ENCODE results near the genes SLC11A2, SMAGP and TMDD1.

GRCh38 chr12:50460863-50461490 lies 43.8 kb upstream of the DIP2B start:
- RRBS, result no CpG with 5 or more reads among the region's 7 CpGs

GRCh38 chr12:50575390-50575637 lies 70.5 kb downstream of the DIP2B start:
- RRBS, result no CpG with 5 or more reads among the region's 3 CpGs

GRCh38 chr12:50614237-50614815 lies 109.5 kb downstream of the DIP2B start:
- RRBS, result no CpG with 5 or more reads among the region's 4 CpGs

- RRBS, result no CpG with 5 or more reads among the region's 8 CpGs
Measured at GRCh38 chr12:50689188-50689839, 74.6 kb upstream of the ATF1 start.

- RRBS, result no CpG with 5 or more reads among the region's 1 CpG
Measured at GRCh38 chr12:50786711-50787345, 22.9 kb downstream of the ATF1 start.

DNA sequence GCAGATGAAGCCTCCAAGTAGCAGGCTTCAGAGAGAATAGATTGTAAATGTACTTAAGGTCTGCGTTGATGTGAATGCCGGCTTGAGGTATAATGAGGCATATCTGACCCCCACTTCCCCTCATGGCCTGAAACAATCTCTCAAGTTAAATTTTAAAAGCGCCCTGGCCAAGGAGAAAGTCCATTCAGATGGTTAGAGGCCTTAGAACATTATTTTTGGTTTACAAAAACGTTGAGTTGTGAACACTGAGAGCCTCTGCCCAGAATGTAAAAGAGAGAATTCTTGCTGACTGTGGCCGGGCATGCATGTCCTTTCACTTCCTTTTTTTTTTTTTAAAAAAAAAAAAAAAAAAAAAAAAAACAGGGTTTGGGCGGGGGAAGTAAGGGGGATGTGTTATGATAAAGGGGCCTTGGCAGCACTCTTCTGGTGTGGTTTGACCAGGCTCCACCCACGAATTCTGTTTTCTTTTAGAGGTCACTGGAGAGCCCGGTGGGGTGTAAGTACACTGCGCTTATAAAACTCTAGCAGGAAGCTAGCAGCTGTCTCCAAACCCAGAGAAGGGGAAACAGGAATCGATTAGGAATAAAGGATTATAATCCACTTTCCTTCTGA lies 513 bp upstream of the METTL7A start:
- RRBS, result no CpG with 5 or more reads among the region's 10 CpGs

GRCh38 chr12:50926545-50926855 lies 1.7 kb downstream of the METTL7A start:
- RRBS, result no CpG with 5 or more reads among the region's 1 CpG

DNA sequence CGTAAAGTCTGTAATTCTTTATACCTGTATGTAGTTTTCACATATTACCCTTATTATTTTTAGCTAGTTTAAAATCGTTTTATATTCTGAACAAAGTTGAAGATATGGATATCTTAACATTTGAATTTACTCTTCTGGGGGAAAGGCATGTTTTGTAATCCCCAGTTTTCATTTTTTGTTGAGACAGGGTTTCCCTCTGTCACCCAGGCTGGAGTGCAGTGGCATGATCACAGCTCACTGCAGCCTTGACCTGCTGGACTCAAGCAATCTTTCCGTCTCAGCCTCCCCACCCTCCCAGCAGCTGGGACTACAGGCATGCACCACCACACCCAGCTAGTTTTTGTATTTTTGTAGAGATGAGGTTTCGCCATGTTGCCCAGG lies 2.0 kb downstream of the METTL7A start:
- RRBS, result no CpG with 5 or more reads among the region's 4 CpGs

GRCh38 chr12:51023375-51024061 lies 2.7 kb downstream of the SLC11A2 start:
- RRBS, result no CpG with 5 or more reads among the region's 3 CpGs

DNA sequence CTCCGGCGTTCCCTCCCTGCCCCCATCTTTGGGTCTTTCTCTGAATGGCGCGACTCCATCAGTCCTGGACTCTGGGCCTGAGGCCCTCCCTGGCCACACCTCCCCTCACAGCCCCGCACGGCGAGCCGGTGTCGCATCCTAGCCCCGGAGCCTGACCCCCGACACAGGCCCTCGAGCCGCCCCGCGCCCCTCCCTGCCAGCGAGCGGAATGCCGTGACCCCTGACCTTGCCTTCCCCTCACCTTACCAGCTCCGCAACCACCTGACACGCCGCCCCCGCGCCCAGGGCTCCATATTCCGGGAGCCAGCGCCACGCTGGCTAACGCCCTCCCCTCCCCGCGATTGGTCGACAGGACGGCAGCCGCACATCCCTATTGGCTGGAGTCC lies at the start of gene SLC11A2:
Gene SLC11A2, minus strand, starts transcription at position 316 of the 386 bp plus-strand sequence.
- RRBS, result under 1% methylated on average over 5 of the region's 32 CpGs

- RRBS, result no CpG with 5 or more reads among the region's 5 CpGs
Measured at GRCh38 chr12:51082227-51082534, 1.2 kb downstream of the CSRNP2 start.

DNA sequence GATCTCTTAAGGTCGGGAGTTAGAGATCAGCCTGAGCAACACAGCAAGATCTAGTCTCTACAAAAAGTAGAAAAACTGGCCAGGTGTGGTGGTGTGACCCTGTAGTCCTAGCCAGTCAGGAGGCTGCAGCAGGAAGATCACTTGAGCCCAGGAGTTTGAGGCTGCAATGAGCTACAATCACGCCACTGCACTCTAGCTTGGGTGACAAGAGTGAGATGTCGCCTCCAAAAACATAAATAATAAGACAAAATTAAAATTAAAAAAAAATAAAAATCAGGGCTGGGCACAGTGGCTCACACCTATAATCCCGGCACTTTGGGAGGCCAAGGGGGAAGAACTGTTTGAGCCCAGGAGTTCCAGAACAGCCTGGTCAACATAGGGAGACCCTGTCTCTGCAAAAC lies 5.1 kb downstream of the TFCP2 start:
- RRBS, result no CpG with 5 or more reads among the region's 4 CpGs

DNA sequence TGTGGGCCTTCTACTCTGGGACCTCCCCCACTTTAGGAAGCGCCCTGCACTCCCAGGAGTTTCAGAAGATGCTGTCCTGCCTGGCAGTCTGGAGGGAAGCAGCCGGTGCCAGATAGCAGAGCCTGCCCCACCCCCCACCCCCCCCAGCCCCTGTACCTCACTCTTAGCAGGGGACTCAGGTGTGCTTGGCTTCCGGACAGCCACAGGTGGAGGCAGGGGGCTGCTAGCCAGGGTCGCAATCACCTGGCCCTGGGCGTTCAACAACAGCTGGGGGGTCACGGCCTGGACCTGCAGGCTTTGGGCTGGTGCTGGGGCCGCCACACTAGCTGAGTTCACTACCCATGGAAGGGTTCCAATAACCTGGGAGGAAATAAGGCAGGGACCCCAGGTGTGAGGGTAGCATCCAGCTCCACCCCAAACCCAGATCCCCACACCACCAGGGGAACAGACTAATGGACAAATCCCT lies 22.0 kb downstream of the POU6F1 start:
- RRBS, result 83% methylated on average over 1 of the region's 7 CpGs

- RRBS, result 2% methylated on average over 11 of the region's 19 CpGs
Measured at GRCh38 chr12:51217547-51217734, 421 bp downstream of the POU6F1 start.

- RRBS, result 2% methylated on average over 34 of the region's 78 CpGs
Measured at GRCh38 chr12:51270021-51270726, at the start of gene SMAGP. Gene SMAGP, minus strand, starts transcription at chr12:51270415.

DNA sequence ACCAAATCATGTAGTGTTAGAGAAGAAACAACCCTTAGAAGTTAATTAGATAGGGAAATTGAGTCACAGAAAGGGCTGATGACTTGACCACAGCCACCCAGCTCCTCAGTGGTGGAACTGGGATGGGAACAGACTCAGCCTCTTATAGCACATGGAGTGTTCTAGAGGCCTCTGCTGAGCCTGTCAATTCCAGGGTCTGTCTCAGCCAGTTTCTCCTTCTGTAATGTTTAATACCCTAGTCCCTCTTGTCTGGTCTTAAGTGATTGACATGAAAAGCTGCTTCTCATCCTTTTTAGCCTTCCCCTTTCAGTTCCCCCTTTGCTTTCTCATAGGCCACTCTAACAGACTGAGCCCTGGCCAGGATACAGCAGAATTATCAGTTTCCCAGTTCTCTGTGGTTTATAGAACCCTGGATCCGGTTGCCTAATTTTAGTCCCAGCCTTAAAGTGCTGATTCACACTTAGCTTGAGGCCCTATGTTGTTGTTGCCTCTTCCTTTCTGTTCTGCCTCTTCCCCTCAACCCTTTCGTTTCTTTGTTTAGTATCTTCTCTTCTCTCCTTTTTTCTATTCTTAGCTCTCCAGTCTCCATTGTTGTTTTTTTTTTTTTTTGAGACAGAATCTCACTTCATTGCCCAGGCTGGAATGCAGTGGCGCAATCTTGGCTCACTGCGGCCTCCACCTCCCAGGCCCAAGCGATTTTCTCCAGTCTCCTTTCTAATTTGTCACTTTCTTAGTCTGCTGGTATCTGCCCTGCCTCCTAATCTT lies 2.8 kb upstream of the BIN2 start:
- RRBS, result no CpG with 5 or more reads among the region's 5 CpGs

DNA sequence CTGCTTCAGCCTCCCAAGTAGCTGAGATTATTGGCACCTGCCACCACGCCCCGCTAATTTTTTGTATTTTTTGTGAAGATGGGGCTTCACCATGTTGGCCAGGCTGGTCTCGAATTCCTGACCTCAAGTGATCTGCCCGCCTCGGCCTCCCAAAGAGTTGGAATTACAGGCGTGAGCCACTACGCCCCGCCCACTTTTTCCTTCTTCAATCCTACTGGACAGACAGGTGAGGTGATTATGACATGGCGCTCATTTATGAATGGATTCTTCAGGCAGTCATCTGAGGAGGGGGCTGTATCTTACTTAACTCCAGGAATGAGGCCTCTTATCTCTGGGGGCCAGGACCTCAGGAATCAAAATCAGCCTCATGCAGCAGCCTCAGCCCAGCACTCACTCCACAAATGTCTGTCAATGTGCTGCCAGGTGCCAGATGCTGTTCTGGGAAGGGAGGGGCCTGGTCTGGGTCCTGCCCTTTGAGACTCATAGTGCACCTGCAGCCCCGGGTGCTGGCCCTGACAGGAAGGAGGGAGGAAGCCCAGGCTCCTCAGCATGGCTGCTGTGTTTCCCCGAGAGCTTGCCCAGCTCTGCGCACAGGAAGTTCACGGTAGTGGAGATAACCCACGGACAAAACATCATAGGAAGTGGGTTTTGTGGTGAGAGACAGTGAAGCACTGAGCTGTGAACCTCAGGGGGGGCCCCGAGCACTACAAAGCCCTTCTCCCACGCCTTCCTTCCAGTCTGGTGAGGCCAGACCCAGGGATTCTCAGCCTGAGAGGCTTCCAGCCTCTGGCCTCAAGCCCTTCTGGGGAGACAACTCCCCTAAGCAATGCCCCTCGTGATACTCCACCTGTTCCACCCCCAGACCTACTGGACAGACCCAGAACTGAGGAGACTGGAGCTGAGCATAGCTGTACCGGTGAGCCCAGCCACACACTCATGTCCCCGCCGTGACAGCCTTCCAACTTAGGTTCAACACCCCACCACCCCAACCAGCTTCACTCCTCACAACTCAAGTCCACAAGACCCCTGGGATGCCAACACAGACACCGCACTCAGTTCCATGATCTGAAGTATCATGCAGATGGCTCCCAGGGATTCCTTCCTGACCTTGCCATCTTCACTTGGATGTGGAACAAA lies 22.3 kb downstream of the GALNT6 start:
- RRBS, result no CpG with 5 or more reads among the region's 21 CpGs

DNA sequence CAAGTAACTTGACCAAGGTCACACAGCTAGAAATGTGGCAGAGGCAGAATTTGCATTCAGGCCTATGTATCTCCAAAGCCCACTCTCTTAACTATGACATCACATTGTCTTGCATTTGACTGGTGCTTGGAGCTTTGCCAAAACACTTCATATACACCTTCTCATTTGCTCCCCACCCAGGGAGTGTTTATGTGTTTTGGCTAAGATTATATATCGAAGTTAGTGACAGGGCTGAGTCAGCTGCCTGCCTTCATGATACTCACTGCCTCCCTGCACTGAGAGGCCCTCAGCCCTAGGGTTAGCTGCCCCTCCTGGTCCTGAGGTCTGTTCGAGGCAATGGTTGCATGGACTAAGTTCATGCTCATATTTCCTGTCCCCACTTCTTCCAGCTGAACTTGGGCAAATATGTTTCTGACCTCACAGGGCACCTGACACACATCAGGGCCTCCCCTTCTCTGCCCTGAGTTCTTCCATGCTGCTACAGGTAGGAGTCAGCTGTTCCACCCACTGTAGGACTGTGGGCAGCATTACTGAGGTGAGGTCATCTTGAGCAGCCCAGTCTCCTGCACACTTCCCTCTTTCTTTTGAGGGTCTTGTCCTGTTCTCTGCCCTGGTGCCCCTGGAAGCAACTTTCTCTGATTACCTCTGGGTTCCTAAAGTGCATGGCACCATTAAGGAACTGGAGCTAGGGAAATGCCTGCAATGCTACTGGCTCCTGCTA lies 1.7 kb downstream of the GALNT6 start:
- RRBS, result no CpG with 5 or more reads among the region's 2 CpGs

- RRBS, result 5% methylated on average over 63 of the region's 139 CpGs
Measured at GRCh38 chr12:51813868-51815264, at the start of gene TMDD1. Gene TMDD1, minus strand, starts transcription at chr12:51814925.

GRCh38 chr12:51863273-51864496 lies 15.2 kb upstream of the FIGNL2 start:
- RRBS, result 7% methylated on average over 15 of the region's 57 CpGs